Bronchial epithelial cell (primary cell): ENCODE results near the gene C9orf57.

GRCh38 chr9:71683898-71684724, 84.2 kb downstream of the CEMIP2 start:
- RRBS, 2 experiments = no CpG with 5 or more reads among the region's 9 CpGs

DNA sequence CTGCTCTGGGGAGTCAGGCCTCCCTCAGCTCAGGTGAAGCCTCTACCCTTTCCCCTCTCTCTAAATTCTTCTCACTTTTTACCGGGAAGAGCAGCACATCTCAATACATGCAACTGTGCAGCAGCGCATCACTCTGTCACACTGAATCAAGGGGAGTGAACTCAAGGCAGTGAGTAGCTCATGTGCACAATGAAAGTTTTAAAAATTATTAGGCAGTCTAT, 1.2 kb downstream of the CEMIP2 start:
- RRBS, 2 experiments = no CpG with 5 or more reads among the region's 2 CpGs

DNA sequence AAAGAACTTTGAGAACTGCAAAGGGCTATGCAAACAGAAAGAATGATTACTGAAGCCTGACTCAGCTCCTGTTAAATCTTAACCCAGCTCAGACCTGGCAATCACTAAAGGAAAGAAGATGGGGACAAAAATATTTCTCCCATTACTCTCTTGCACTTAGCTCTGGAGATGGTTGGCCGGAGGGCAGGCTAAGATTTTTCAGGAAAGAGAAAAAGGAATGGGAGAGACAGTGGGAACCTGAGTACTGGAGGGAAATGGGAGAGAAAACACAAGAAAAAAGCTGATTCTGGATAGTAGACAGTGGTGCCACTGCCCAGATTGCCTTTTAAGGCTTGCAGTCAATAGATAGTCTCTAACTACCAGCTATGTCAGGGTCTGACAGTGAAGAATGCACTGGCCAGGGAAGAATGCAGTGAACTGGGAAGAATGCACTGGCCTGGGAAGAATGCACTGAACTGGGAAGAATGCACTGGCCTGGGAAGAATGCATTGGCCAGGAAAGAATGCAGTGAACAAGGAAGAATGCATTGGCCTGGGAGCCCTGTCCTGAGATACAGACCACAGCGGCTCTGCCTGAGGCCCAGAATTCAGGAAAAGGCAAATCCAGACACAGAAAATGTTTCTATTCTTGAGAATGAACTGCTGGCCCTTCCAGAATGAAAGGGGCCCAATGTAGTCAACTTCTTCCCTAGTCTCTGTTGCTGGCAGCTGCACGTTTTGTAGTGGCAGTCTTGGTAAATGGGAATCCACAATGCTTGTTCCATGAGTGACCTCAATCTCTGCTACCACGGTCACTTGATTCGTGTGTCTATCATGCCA, 25.4 kb upstream of the CEMIP2 start:
- RRBS, 2 experiments = no CpG with 5 or more reads among the region's 5 CpGs

- RRBS, 2 experiments = no CpG with 5 or more reads among the region's 7 CpGs
These were observed 9.3 kb downstream of the ABHD17B start for GRCh38 chr9:71901466-71902379.

- RRBS, 2 experiments = 1% methylated on average over 14 of the region's 55 CpGs
These were observed 869 bp downstream of the ABHD17B start for GRCh38 chr9:71909944-71910703.

GRCh38 chr9:72060492-72060863, at the start of gene C9orf57:
Gene C9orf57, minus strand, starts transcription at chr9:72060613.
- RRBS, 2 experiments = no CpG with 5 or more reads among the region's 4 CpGs

- RRBS, 2 experiments = no CpG with 5 or more reads among the region's 5 CpGs
These were observed 1.6 kb upstream of the GDA start for GRCh38 chr9:72147561-72148110.

- RRBS, 2 experiments = no CpG with 5 or more reads among the region's 2 CpGs
These were observed 15.6 kb downstream of the ZFAND5 start for GRCh38 chr9:72349359-72349778.

DNA sequence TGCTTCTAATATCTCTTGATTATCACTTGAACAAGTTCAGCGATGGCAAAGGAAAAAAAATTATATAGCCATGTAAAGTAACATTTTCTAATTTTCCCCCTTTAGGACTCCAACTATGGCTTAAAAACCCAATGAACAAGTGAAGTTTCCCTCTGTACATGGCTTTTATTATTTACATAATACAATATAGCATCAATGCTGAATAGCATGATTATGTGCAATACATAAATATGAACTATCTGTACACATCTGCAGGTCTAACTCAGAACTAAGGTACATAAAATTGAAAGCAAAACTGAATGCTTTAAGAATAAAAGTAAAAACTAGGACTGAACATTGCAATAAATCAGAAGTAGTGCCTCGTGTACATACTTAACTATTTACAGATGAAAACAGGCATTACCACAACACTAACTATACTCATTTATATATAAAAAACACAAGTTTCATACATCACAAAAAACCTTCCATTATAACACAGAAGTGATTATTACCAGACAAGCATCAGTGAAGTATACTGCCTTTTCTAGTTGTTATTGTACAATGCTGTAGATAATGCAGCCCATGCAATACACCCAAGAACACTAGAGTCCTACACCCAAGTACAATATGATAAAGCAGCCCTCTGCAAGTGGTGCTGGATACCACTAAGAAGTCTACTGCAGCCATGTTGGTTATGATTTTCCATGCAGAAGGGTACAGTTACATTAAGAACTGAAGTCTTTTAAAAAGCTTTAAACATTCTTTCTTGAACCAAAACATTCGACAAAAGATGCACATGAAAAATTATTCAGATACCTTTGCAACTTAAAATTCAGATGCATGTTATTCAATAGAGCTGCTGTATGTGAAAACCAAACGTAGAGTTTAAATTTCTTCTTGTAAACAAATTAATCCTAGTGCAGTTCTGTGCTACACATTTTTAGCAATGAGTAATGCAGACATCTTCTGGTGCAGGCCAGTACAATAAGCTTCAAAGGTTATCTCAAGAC, 10.4 kb downstream of the ZFAND5 start:
- RRBS, 2 experiments = no CpG with 5 or more reads among the region's 4 CpGs

- RRBS, 2 experiments = no CpG with 5 or more reads among the region's 4 CpGs
These were observed 3.7 kb downstream of the ZFAND5 start for GRCh38 chr9:72361257-72361855.

DNA sequence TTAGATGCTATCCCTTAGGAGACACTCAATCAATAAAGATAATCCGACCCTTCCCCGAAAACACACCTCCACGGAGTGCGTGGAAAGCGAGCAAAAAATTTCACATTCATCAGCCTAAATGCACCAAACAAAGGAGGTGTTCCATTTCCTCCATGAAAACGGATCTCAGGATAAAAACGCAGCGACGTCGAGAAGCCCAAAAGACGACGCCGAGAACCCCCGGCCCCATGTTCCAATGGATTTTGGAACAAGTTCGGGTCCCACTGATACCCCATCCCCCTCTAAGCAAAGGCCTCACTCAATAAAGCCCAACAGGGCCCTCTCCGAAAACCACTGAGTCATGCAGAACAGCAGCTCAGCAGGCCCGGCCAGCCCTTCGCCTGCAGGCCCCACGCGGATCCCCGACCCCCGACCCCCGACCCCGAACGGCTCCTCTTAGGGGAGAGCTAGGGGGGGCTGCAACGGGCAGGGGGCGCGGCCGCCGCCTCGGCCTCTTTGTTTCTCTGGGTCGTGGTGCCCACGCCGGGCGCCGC, 1.1 kb downstream of the ZFAND5 start:
- RRBS, 2 experiments = no CpG with 5 or more reads among the region's 36 CpGs

GRCh38 chr9:72477888-72478606, 43.4 kb upstream of the TMC1 start:
- RRBS, 2 experiments = no CpG with 5 or more reads among the region's 4 CpGs

DNA sequence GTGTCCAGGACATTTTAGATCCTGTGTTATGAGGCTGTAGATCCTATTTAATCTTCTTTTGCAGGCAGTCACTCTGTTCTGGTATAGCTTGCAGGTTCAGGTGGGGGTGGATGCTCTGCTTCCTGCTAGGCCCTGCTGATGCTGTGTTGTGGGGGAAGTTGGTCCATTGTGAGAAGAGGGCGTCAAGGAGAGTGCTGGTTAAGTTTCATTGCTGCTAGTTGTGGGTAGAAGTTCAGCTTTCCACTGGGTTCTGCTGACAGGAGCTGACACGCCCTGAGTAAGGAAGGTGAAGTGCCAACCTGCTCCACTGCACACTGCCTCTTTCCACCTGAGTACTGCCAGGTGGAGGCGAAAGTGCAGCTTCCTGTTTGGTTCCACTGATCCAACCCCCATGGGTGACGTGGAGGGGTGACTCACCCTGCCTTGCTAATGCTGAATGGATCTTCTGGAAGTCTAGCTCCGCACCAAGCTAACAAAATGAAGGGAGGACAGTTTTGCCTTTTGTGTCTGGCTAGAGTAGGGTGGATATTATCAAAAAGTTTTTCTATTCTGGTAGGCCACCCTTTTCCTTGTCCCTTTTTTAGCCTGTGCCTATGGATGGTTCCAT, 16.3 kb downstream of the NMRK1 start:
- RRBS, 2 experiments = no CpG with 5 or more reads among the region's 5 CpGs

DNA sequence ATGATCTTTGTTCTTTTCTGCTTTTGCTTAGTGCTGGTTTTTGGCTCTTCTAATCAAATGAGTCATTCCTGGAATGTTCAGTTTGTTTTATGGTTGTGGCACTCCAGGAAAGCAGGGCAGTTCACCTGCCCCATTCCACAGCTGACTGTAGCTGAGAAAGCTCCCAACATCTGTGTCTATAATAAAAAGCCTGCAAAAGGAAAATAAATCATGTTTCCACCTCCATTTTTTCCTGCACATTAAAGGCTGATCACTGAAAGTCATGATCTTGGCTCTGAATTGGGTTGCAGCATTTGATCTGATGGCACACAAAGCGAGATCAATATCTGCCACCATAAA, 179.4 kb downstream of the OSTF1 start:
- RRBS, 2 experiments = no CpG with 5 or more reads among the region's 1 CpG

DNA sequence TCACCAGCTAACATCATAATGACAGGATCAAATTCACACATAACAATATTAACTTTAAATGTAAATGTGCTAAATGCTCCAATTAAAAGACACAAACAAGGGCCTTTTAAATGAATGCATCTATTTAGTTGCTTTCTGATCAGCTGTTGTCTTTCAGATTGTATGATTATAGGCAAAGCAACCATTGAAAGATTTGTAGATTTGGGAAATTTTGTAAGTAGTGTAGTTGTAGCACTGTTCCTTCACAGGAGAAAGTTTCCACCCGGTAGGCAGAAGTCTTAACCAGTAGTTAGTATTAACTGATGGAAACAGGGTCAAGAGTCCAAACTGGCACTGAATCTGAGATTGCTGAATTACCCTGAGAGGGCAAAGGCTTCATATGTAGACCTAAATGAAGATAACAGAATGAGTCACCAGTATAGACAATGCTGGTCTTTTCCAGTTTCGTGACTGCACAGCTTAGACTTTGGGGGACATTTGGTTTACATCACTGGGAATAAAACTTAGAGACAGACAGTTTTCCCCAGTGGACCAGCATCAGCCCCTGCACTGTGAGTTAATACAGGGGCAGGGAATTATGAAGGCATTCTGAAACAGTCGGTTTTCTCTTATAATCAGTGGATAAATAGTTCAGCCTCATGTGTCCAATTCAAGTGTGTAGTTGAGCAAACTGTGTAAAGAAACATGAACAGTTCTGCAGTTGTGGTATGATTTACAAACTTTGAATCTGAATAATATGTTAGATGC, 60.5 kb downstream of the PCSK5 start:
- RRBS, 2 experiments = no CpG with 5 or more reads among the region's 3 CpGs

DNA sequence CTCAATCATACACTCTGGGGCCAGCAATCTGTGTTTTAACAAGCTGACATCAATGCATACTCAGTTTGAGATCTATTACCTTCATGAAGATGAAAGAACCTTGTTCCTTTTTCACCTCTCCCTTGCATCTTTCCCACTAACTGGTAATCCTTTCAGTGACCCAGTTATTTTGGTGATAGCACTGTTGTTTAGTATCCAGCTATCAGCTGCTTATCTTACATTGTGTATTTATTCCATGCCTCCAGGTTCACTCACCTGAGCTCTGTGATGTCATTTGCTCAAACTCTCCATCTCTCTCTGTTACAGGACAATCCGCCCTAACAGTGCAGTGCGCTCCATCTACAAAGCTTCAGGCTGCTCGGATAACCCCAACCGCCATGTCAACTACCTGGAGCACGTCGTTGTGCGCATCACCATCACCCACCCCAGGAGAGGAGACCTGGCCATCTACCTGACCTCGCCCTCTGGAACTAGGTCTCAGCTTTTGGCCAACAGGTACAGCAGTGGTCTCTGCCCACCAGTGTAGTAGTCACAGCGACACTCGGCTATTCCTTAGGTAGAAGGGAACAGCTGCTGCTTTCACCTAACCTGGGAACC, 235.5 kb downstream of the RFK start:
- RRBS, 2 experiments = no CpG with 5 or more reads among the region's 10 CpGs

DNA sequence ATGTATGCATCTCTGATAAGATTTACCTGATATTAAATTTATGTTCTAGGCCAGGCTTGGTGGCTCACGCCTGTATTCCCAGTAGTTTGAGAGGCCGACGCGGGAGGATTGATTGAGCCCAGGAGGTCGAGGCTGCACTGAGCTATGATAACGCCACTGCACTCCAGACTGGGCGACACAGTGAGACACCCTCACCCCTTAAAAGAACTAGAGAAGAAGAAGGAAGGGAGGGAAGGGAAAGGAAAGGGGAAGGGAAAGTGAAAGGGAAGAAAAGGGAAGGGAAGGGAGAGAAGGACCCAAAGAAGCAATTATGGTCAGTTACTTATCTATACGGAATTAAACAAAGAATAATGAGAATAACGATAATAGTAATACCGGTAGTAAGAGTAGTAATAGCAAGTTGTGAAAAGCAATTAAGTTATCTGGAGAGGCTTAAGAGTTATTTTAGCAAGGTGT, 1.2 kb upstream of the RFK start:
- RRBS, 2 experiments = no CpG with 5 or more reads among the region's 10 CpGs

- RRBS, 2 experiments = no CpG with 5 or more reads among the region's 3 CpGs
These were observed 7.7 kb upstream of the RFK start for GRCh38 chr9:76401905-76402350.

- RRBS, 2 experiments = no CpG with 5 or more reads among the region's 1 CpG
These were observed 31.7 kb downstream of the GCNT1 start for GRCh38 chr9:76490595-76491113.